Airway epithelial cell (primary cell): ENCODE data around the genes HADH, RPL34 and MCUB.

GRCh38 chr4:107989464-107989954, at the start of gene HADH:
HADH (plus strand) TSS chr4:107989889.
- RAMPAGE, long total RNA, result start-site peak on the plus strand at chr4:107989852-107989901, 228 and 123 reads in 2 replicates

DNA sequence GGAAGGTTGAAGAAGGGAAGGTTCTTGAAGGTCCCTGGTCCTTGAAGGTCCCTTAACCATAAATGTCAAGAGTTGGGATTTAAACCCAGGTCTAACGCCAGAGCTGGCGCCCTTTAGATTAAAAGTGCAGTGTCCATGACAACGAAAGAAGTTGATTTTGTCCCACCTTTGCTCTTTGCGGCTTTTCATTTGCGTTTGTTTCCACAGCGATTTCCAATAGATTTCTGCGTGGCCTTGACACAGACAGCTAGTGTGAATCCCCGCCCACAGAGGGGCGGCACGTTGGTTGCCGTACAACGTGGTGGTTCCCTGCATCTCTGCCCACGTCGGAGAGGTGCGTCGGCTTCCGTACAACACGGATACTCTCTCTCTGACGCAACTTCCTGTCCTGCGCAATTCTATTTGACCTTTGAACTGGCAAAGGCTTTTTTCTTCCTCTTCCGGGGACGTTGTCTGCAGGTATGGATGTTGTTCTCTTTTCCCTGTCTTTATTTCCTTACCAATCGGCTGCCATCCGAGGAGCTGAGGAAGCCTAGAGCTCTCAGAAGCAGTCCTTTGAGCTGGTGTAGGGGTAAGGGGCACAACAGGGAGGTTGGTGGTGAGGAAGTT, at the start of gene RPL34:
Gene RPL34 (plus strand): TSS at position 435 of the 609 bp plus-strand sequence.
- RAMPAGE, long total RNA, result start-site peak on the plus strand centred at position 445 of the sequence, 28 bp wide, 33,323 and 15,901 reads in 2 replicates

GRCh38 chr4:108867215-108867631, 104.4 kb upstream of the ETNPPL start:
- RAMPAGE, long total RNA, result no peak

DNA sequence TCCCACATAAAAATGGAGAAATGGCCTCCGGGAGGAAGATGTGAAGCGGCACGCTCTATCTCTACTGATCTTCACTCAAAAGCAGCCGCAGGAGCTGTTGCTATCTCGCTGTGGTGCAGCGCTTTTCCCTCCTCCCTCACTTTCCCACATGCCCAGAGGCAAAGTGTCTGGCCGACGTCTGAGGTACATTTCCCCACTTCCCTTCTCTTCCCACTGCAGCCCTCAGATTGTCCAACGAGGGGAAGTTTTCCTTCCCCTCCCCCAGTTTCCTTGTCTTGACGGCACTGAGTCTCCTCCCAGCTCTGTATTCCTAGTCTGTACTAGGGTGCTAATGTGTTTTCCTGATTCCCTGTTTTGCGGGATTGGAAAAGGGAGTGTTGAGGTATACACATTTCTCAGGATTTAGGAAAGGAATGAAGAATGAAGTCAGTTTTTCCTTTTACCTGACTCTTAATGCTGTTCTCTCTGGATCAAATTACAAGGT, 729 bp upstream of the COL25A1 start:
- RAMPAGE, long total RNA, result no peak

DNA sequence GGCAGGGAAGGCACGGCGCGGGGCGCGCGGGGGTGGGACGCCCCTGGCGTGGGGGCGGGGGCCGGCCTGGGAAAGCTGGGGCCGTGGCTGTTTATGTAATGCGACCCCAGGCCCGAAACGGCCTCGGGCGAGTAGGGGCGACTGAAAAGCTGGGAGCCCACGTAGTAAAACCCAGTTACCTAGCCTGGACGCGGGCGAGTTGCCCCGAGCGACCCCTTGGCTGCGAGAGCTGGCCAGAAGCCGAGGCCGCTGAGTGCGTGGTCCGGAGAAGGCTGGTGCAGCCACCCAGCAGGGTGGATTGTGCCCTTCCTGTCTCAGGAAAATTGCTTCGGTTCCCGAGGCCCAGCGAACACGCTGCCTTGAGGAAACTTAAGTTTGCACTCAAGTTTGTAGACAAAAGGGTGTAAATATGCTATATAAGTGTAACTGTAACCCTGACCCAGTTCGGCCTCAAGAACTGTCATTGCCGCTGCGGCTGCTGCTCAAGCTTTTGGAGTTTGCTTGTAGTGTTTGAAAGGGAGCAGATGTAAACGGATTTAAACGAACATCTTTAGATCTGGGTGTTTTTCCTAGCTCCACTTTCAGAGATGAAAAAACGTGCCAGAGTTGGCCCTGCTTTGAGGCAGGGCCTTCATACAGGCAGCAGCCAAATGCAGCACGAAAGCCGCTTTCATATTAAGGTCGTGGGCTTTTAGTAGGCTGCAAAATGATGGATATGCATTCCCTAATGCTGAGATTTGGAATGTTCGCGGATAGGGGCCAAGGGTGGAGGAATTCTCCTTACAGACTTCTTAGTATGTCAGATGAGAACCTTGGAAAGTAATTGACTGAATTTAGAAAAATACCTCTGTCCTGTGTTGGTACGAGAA, 797 bp downstream of the SEC24B start:
- RAMPAGE, long total RNA, result no peak

DNA sequence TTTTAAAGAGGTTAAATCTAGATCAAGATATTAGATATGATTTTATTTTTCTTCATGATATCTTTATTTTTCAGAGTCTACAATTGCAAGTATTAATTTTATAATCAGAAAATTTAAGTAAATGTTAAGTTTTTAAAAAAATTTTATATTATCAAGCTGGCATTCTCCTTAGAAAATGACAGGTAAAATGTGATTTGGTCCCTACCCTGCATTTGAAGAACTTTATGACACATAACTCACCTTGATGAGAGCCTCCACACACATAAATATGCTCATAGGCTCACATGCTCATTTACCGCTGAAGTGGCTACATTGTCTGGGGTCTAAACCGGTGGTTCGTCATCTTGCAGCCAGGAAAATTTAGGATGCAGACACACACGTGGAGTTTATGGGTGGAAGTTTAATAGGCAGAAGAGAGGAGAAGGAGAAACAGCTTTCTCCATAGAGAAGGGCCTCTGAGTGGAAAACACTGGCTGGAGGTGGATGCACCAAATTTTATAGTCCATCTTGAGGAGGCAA, 61.5 kb downstream of the SEC24B start:
- RAMPAGE, long total RNA, result no peak

GRCh38 chr4:109559960-109560719, at the start of gene MCUB:
MCUB (plus strand) TSS chr4:109560246.
- RAMPAGE, long total RNA, result no peak

DNA sequence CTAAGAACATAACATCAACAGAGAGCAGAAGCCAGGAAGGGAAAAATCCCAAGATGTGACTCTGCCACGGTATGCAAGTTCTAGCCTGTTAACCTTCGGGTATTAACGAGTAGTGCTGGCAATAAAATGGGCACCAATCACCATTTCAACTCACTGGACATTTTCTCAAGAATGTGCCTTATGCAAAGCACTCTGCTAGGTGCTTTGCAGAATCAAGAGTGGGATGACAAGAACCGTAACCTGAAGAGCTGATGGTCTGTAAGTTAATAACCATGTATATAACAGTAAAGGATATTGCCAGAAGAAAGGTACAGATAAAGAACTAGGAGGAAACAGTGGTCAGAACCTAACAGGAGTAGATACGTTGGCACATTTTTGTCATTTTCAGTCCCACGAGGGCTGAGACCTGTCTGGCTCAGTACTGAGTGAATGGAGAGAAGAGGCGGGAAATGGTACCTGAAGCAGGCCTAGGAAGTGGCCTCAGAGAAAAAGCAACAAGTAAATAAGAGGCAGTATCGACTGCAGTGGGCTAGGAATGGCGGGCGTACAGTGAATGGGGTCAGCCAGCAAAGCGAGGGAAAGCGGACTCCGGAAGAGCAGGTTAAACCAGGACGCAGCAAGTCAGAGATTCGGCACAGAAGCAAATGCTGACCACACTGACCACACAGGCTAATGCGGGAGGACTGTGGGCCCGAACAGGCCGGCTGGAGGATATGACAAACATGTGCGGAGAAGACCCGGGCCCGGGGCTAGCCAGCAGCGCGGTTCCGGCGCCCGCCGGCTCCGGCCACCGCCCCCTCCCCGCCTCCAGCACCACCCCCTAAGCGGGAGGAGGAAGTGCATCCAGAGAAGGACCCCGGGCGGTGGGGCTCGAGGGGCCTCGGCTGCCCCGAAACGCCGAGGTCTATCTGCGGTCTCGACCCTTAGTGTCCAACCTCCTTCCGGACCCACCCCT, 2.5 kb downstream of the ELOVL6 start:
- RAMPAGE, long total RNA, result no peak

DNA sequence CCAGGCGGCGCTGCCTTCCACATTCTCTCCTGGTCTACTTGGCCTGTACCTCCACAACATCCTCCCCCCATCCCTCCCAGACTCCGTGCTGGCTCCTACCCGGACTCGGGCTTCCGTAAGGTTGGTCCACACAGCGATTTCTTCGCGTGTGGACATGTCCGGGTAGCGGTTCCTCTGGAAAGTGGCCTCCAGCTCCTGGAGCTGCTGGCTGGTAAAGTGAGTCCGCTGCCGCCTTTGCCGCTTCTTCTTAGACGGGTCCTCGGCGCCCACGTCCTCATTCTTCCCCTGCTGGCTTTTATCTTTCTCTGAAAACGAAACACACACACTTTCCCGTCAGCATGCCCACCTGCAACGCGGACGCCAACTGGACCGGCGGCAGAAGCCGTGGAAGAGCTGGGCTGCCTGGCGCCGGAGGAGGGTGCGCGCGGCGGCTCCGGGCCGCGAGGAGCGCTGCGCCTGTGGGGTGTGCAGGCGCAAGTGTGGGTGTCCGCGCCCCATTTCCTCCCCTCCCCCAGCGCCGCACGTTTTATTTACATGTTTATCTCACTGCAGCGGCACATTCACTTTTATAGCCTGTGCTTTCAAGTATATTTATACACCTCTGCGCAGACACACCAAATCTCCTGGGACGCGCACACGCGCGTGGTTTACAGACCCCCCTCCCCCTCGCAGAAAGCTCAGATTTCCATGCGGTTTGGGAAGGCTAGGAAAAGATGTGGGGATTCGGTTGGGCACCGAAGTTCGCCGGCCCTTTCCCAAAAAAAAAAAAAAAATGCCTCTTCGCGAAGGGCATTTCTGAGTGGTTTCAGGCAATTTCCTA, 1.6 kb downstream of the PITX2 start:
- RAMPAGE, long total RNA, result no peak

GRCh38 chr4:110628655-110629126, 5.8 kb upstream of the PITX2 start:
- RAMPAGE, long total RNA, result no peak

DNA sequence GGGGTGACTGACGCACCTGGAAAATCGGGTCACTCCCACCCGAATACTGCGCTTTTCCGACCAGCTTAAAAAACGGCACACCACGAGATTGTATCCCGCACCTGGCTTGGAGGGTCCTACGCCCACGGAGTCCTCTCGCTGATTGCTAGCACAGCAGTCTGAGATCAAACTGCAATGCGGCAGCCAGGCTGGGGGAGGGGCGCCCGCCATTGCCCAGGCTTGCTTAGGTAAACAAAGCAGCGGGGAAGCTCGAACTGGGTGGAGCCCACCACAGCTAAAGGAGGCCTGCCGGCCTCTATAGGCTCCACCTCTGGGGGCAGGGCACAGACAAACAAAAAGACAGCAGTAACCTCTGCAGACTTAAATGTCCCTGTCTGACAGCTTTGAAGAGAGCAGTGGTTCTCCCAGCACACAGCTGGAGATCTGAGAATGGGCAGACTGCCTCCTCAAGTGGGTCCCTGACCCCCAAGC, 714.3 kb upstream of the PITX2 start:
- RAMPAGE, long total RNA, result no peak

- RAMPAGE, long total RNA, result no peak
Observed at GRCh38 chr4:112516412-112517040, 546 bp upstream of the NEUROG2 start.

DNA sequence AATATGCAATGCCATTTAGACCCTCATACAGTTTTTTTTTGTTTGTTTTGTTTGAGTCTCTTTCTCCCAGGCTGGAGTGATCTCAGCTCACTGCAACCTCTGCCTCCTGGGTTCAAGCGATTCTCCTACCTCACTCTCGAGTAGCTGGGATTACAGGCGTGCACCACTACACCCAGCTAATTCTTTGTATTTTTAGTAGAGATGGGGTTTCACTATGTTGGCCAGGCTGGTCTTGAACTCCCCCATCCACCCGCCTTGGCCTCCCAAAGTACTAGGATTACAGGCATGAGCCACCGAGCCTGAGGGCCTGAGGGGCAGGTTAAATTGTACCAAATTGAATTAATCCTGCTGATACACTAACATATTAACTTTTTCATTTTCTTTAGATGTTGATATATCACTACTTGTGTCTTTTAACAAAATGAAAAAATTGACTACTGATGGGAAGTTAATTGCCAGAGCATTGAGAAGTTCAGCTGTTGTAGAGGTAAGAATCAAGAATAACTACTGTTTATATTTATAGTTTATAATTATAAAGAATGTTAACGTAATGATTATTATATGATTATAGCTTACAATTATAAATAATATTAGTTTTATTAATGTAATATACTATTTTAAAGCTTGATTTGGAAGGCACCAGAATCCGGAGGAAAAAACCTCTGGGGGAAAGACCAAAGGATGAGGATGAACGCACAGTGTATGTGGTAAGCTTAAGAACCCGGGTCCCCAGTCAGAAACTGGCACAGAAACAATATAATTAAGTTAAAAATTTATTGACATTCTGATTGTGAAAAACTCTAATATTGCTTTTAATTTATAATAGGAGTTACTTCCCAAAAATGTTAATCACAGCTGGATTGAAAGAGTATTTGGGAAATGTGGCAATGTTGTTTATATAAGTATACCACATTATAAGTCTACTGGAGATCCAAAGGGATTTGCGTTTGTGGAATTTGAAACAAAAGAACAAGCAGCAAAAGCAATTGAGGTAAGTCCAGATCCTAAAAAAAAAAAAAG, 9.3 kb downstream of the LARP7 start:
- RAMPAGE, long total RNA, result no peak

GRCh38 chr4:112647859-112648800, 11.2 kb downstream of the LARP7 start:
- RAMPAGE, long total RNA, result no peak

DNA sequence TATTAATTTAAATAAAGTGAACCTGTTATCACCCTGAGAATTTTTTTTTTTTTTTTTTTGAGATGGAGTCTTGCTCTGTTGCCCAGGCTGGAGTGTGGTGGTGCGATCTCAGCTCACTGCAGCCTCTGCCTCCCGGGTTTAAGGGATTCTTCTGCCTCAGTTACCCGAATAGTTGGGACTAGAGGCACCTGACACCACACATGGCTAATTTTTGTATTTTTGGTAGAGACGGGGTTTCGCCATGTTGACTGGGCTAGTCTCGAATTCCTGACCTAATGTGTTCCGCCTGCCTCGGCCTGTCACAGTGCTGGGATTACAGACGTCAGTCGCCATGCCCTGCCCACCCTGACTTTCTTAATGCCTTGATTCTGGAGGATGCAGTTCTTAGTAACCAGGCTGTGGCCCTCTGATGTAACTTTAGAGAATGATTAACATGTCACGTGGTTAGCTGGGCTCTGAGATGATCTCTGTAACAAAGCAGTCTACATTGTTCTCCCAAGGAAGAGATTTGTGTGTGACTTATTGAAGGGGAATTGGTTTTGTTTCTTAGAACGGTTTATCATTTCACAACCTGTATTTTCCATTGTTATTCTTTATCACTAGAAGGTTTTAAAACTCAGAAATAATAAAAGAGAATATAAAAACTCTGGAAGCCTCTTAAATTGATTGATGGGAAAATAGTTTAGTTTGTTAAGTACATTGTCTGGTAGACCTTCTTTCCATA, 30.6 kb downstream of the ANK2 start:
- RAMPAGE, long total RNA, result no peak

- RAMPAGE, long total RNA, result no peak
Observed at GRCh38 chr4:113146656-113147444, 97.4 kb downstream of the ANK2 start.

DNA sequence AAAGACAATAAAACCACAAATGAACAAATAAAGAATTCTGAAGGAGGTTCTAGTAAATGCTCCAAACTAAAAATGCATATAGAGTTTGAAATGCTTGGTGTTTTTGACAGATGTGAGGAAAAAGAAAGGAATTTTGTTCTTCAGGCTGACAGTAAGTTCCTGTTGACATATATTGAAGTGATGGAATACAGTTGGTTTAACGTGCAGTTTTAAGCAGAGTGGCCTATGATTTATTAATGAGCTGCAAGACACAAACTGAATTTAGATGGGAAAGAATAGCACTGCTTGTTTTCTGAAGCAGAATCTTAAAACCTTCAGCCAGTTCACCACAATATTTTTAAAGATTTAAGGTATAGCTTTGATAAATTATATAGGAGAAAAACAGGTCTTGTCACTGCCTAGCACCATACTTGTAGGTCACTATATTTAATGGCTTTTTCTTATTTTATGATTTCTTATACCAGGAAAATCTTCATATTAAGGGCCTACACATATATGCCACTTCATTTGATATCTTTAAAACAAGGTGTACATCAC, 245.0 kb downstream of the ANK2 start:
- RAMPAGE, long total RNA, result no peak

- RAMPAGE, long total RNA, result no peak
Observed at GRCh38 chr4:113404737-113405395, 355.4 kb downstream of the ANK2 start.

GRCh38 chr4:113436308-113436758, 325.2 kb downstream of the CAMK2D start:
- RAMPAGE, long total RNA, result no peak

DNA sequence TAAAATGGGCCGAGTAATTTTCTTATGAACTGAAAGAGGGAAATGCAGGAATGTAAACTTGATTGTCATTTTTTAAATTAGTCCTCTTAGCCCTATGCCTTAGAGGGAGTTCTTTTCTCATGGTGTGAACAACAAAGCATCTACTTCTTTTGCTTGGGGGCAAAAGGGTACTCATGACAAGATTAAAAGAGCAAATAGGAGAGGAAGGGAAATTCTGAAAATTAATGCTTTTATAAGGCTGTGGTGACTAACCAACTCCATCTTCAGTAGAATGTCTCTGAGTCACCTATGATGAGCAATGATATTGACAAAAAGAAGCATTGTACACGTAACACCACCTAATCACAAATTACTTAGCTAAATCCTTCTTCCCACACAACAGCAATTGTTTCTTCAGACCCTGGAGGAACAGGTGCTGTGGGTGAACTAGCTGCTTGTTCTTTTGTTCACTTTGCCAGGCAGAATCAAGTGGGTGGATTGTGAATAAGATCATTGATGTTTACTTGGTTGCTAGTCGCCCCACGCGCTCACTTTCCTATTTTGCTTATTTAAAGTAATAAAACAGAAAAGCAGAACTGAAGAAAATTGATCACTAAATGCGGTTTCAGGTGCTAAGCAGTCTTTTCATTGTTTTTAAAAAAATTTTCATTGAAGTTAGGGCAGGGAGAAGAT, 315.6 kb downstream of the CAMK2D start:
- RAMPAGE, long total RNA, result no peak